Karpas-422 (cell line): Measurements from ENCODE around the gene VAMP5.

DNA sequence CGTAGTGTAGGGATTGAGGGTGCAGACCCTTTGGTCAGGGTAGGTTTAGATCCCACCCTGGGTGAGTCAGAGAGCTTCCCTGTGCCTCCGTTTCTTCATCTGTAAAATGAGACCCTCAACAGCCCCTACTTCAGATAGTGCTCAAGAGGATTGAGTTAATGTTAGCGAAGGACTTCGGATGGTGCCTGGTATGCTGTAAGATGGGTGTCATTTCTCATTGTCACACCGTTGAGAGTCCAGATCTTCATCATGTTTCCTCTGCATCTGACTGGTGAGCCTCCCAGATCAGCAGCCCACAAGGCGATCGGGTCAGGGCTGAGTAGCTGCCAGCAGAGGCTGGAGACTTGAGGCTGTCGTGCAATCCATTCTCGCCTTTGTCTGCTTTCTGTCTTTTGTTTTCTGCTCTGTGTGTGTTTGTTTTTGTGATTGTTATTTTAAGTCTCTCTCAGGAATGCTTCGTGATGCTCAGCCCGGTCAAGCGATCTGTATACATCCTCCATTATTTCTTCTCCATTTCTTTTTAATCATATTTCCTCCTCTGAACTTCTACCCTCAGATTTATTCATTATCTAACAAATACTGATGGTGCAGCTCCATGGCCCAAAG, 95.9 kb downstream of the TGOLN2 start:
- PRO-cap, result no peak
- RAMPAGE, long total RNA, result no peak

DNA sequence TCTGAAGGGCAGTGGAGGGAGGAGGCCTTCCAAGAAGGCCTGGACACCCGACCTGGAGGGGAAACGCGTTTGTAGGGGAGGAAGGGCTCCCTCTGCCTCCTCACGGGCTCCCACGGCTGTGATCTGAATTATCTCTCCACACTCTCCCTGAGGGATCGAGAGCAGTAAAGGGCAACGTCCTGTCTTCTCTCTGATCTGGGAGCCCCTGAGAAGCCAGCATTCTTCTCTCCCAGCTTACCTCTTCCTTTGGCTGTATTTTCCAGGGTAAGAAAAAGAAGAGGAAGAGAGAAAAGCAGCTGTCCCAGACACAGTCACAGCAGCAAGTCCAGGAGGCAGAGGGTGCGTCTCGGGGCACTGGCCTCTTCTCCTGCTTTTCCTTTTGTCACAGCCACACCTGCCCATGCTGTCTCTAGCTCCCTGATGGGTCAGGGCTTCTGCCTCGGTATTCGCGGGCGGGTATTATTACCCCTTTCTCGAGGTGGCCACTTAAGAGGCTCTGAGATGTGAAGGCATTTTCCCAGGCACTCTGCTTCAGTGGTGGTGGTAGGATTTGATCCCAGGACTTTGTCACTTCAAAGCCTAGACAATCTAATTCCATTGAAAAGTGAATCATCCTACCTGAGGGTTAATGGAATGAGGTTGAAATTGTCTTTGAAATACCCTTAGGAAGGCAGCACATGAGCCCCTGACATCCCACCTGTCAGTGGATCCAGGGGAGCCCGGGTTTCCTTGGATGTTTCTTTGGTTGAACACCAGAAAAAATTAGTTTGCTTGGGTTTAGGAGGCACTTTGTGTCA, 20.2 kb downstream of the TGOLN2 start:
- PRO-cap, result no peak
- RAMPAGE, long total RNA, result no peak

- PRO-cap, result no peak
- RAMPAGE, long total RNA, result no peak
Measured at GRCh38 chr2:85396558-85397501, 13.3 kb downstream of the CAPG start.

- PRO-cap, result no peak
- RAMPAGE, long total RNA, result no peak
Measured at GRCh38 chr2:85405366-85406136, 4.6 kb downstream of the CAPG start.

- PRO-cap, result no peak
- RAMPAGE, long total RNA, result no peak
Measured at GRCh38 chr2:85421818-85422330, 3.4 kb downstream of the SH2D6 start.

- PRO-cap, result no peak
- RAMPAGE, long total RNA, result no peak
Measured at GRCh38 chr2:85438514-85438740, 19.9 kb downstream of the SH2D6 start.

- PRO-cap, result no peak
- RAMPAGE, long total RNA, result no peak
Measured at GRCh38 chr2:85583852-85584823, at the start of gene VAMP5. Gene VAMP5 (plus strand): TSS chr2:85584431.

DNA sequence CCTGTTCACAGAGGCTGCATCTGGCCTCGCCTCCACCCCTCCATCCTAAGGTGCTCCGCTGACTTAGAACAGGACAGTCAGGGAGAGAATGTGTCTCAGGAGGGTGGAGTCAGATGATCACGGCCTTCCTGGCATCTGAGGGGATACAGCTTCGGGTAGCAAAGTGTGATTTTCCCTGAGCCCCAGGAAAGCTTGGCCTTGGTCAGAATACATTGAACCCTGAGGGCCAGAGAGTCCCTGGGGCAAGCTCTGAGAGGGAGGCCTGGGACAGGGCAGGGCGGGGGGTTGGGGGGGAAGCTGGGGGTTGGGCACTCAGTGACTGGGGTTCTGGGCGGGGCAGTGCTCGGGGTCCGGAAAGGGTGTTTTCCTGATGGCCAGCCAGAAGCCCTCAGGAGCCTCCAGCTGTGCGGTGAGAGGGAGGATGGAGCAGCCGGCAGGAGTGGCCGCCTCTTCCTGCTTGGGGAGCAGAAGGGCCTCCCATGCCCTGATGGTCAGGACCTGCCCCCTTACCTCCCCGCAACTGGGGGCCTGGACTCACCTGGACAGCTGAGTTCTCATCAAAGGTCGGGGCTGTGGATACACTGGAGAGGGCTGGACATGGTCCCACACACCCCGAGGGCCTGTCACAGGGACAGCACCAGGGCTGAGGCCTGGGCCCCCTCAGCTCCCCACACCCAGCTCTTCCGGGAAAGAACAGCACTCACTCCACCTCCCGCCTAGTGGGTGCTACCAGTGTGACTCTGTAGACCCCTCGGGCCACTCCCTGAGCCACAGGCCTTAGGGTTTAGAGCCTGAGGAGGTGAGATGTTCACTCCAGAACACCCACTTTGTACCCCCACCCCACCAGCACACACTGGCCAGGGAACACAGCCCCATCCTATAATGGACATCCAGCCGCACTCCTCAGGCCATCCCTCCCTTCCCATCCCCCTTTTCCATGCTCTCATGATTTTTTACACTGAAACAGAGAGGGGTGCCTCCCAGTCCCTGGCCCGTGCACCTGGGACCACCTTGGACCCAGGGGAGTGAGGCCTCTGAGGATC, 6.8 kb downstream of the SFTPB start:
- PRO-cap, result no peak
- RAMPAGE, long total RNA, result no peak

DNA sequence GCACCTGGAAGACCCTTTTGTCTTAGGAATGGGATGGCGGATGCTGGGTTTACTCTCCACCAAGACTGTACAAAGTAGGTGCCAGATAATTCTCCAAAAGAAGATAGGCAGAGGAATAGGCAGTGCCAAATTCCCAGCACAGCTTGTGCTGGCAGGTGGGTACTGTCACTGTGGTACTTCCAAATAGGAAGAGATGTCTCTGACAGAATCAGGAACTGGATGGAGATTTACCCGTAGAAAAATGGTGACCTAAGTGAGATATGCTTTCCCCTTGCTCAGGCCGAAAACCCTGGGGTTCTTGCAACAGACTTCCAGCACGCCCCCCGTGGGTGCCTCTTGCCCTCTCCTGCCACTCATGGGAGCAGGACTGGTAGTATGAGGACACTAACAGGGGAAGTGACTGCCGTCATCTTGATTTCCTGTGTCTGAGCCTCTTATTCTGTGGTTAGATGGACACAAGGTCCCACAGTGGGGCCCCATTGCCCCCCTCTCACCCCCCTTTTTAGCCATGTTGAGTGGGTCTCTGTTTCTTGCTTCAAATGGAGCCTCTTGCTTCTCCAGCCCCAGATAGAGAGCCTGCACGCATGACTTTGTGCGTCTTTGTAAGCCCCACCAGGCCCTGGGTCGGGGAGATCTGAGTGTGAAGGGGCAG, 12.4 kb downstream of the GNLY start:
- PRO-cap, result no peak
- RAMPAGE, long total RNA, result no peak

DNA sequence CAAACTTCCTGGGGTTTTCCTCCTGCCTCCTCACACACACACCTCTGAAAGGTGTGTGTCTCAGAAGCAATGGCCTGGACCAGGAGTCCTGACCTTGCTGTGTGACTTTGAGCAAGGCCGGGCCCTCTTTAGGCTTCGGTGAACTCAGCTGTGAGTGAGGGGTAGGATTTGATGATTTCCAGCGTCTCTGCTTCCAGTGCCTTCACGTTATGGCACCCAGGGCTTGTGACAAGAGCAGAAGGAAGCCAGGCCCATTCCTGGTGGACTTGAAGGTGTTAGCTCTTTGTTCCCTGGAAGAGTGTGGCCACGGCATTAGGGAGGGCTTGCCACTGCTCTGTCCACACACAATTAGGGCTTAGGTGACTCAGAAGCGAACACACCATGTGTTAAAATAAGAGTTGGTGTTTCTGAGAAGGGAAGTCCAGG, 16.3 kb downstream of the GNLY start:
- PRO-cap, result no peak
- RAMPAGE, long total RNA, result no peak

GRCh38 chr2:85722491-85722928, 28.4 kb downstream of the GNLY start:
- PRO-cap, result no peak
- RAMPAGE, long total RNA, result no peak

- PRO-cap, result no peak
- RAMPAGE, long total RNA, result no peak
Measured at GRCh38 chr2:85741556-85742422, 12.0 kb upstream of the ATOH8 start.

- PRO-cap, result no peak
- RAMPAGE, long total RNA, result no peak
Measured at GRCh38 chr2:85851076-85851982, 37.5 kb downstream of the ST3GAL5 start.

- PRO-cap, result no peak
- RAMPAGE, long total RNA, result no peak
Measured at GRCh38 chr2:85865822-85866538, 22.8 kb downstream of the ST3GAL5 start.

DNA sequence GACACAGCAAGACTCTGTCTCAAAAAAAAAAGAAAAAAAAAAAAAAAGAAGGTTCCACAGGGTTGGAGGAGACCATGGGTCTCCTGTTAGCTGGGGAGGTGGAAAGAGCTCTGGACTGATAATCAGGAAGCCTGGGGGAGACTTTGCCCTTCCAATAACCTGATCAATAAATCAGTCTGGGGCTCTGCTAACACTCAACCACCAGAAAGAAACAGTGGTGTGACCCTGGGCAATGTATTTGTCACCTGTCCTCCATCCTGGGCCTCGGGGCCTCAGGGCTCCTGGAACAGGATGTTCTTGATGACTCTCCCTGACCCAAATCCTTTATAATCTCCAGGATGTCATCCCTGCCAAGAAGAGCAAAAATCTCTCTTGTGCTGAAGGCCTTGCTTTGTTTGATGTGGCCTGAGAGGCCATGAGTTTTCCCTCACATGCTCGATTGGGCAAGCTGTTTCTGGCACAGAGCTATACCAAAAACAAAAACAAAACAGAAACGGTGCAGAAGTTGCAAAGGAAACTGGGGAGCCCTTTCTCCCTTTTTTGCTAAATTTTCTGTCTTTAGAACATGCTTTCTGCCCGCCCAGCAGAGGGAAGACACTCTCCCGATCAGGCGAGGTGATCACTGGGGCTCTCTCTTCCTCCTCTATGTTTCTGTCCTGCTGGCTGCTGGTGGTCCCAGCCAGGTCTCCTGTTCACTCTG, 35.7 kb upstream of the ST3GAL5 start:
- PRO-cap, result no peak
- RAMPAGE, long total RNA, result no peak

DNA sequence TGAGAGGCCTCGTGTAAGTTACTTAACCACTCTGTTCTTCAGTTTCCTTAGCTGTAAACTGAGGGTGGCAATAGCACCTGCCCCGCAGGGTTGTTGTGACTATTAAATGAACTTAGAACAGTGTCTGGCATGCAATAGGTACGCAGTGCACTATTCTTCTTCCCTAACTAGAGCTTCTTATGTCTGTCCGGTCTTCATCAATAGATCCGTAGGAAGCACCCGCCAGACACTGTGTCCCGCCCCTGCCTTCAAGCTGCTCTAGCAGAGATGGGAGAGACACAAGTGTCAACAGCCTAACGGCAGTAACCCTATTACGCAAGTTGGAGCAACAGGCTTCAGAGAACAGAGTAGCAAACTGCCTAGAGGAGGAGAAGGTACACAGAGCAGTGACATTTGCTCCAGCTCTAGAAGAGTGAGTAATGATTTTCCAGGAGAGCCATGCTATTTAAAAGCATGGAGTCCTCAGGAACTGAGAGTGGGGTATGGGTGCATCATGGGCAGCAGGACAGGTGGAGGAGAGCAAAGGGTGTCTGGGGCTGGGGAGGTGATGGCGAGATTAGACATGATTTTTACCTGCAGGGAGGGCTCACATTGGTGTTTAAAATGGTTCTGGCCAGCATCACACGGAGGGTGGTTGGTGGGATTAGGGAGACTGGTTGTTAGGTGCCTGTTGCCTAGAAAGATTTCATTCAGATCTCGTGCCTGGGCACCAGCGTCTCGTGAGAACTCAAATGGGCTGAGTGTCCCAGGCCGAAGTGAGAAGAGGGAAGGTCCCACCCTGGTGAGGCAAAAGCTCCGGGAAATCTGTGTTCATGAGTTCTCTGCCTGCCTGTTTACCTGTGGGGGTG, 63.0 kb upstream of the ST3GAL5 start:
- PRO-cap, result no peak
- RAMPAGE, long total RNA, result no peak

- PRO-cap, result no peak
- RAMPAGE, long total RNA, result no peak
Measured at GRCh38 chr2:85999152-85999668, 106.5 kb downstream of the POLR1A start.

DNA sequence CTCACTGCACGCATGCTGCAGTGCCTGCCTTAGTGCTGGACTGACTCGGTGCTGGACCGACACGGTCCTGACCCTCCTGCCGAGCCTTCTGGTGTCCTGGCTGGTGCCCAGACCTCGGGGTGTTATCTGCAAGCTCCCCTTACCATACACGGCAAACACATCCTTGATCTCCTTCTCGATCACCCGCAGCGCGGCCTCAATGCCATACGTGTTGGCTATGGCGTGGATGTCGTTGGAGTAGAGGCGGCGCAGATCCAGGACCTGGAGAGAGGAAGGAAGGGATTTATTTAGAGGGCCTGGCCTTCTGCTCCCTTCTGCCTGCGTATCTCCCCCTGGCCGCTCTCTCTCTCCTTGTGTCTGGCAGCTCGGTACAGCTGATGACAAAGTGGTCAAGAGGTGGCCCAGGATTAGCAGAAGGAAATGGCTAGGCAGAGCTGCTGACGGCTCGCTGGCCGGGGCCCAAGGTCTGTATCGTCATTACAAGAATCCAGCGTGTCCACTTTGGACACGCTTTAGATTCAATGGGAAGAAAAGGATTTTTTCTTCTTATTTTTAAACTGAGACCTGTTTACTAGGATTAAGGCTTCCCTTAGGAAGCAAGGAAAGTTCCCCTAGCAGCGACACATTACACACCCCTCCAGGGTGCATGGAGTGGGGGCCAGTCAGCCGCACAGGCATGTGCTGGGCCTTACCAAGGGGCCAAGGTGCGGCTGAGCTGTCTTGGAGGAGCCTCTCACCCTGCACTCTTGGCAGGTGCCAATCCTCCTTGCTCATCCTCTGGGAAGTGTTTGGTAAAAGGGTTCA, 77.0 kb downstream of the POLR1A start:
- PRO-cap, result no peak
- RAMPAGE, long total RNA, result no peak

GRCh38 chr2:86223129-86224109, 24.2 kb downstream of the MRPL35 start:
- PRO-cap, result no peak
- RAMPAGE, long total RNA, result no peak

GRCh38 chr2:86249904-86250509, 50.8 kb downstream of the MRPL35 start:
- PRO-cap, result no peak
- RAMPAGE, long total RNA, result no peak